AG09309 (cell line): Measurements from ENCODE around the genes SRGAP3, BRPF1, TTLL3, FANCD2 and GHRL.

DNA sequence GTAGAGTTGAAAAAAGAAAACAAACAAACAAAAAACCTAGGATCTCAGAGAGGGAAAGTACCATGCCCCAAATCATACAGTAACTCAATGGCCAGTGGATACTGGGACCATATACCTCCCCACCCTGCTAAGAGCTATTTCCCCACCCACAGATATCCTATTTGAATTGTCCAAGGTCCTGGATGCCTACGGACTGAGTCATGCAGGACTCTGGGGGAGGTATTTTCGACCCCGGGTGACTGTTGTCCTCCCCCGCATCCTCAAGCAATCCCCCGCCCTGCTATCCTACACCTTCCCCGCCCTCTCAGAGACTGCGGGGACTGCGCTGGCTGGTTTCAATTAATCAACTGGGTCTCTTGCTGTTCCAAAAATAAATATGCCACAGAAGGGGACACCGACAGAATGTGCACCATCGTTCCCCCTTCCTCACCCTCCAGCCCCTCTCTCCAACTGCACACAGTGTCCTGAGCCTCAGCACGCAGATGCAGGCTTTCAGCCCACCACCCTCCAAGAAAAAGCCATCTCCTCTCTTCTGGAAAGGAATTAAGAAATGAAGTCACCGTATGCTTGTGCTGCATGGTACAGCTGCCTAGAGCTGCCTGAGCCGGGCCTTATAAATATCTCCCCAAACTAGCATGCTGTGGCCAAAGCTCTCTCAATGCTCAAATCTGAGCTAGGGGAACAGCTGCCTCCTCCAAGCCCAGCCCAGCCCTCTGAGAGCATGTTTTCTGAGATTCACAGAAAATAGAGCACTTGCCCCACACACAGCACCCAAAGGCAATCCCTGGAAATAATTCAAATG lies 8.1 kb downstream of the CAV3 start:
- RRBS = no CpG with 5 or more reads among the region's 13 CpGs

GRCh38 chr3:9102352-9102833 lies 139.1 kb upstream of the RAD18 start:
- RRBS = no CpG with 5 or more reads among the region's 9 CpGs

DNA sequence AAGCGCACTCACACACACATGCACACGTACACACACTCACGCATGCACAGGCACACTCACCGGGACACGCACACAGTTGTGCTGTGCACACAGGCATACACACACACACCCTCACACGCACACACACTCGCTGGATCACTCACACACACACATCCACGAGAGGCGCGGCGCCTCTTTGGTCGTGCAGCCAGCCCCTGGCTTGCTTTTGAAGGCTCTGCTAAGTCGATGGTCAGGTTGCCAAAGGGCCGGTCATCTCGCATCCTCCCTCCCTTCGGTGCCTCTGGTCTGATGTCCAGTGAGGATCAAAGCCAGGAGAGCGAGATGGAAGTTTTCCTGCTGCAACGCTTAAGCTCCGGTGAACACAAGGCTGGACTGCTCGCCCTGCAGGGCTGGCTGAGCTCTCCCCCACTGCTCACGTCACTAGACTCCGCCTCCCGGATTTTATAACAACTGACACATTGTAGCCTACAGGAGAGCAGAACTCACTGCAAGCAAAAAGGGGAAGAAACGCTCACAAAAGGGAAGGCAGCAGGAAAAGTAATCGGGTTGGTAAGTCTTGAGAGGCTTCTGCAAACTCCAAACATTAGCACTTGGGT lies at the start of gene SRGAP3:
TSS of gene SRGAP3 (minus strand) at position 374 of the 596 bp plus-strand sequence.
- RRBS = 2% methylated on average over 6 of the region's 25 CpGs

DNA sequence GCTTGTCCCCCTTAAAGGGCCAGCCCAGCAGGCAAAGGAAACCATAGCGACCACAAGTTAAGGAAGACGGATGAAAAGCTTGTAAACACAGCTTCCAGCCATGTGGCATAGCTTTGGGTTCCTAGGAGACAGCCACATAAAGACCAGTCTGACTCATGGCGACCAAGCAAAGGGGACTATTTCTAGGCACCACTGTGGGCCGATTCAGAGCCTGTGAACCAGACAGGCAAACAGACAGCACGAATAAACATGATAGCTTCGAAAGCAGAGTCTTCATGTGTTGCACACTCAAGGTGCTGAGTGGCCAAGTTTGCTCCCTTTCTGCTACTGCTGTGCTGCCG lies 30.6 kb upstream of the SRGAP3 start:
- RRBS = no CpG with 5 or more reads among the region's 7 CpGs

DNA sequence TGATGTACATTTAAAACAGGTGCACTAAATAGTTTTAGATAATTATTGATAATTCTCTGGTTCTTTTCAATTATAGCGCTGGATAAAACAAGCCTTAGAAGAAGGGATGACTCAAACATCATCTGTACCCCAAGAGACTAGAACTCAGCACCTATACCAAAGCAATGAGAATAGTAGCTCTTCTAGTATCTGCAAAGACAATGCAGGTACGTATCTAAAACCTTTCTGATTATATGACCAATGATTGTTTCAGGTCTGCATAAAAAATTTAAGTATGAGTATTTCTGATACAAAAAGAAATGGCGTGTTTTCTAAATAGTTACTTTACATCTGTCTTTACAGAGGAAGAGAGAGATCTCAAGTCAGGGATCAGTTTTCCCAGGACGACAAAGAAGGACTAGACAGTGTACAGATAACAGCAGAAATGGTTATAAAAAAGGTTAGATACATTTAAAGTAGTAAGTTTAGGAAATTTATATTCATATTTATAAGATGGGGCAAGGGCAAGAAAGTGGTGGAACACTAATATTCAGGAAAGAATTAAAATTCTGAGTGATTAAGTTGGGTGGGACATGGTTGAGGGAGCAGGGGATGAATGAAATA lies 56.3 kb downstream of the SETD5 start:
- RRBS = no CpG with 5 or more reads among the region's 4 CpGs

GRCh38 chr3:9730816-9731951 lies at the start of gene BRPF1:
Gene BRPF1 (plus strand): TSS chr3:9731735.
- RRBS = 2% methylated on average over 10 of the region's 91 CpGs

DNA sequence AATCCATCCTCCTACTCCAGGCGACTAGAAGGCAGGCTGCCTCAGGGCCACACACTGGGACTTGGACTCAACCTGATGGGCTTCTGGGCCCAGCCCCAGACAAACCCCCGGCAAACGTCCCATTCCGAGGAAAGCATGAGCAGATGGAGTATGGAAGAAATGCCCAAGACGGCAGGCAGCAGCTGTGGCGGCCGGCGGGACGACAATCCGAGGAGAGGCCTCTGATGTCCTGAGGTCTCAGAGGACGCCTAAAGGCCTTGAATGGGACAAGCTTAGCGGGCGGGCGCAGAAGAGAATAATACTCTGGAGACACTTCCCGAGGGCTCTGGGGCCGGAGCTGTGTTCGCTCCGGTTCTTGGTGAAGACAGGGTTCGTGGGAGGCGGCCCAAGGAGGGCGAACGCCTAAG lies 497 bp upstream of the OGG1 start:
- RRBS = 6% methylated on average over 6 of the region's 22 CpGs

- RRBS = no CpG with 5 or more reads among the region's 82 CpGs
These were observed at the start of gene TTLL3 for GRCh38 chr3:9809570-9810541. Gene TTLL3 (plus strand): TSS chr3:9810262.

GRCh38 chr3:9916325-9916826 lies 522 bp upstream of the IL17RC start:
- RRBS = no CpG with 5 or more reads among the region's 10 CpGs

DNA sequence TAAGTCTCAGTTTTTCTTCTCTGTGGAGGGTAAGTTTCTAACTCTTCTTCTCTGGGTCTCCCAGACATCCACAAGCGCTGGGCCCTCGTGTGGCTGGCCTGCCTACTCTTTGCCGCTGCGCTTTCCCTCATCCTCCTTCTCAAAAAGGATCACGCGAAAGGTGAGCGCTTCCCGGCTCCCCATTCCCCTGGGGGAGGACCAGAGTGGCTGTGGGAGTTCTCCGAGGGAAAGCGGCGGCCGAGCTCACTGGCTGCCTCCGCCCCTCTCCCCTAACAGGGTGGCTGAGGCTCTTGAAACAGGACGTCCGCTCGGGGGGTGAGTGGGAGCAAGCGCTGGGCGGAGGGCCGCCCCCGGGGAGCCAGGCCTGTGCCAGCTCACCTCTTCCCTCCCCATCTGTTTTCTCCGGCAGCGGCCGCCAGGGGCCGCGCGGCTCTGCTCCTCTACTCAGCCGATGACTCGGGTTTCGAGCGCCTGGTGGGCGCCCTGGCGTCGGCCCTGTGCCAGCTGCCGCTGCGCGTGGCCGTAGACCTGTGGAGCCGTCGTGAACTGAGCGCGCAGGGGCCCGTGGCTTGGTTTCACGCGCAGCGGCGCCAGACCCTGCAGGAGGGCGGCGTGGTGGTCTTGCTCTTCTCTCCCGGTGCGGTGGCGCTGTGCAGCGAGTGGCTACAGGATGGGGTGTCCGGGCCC lies 947 bp upstream of the CRELD1 start:
- RRBS = 6% methylated on average over 7 of the region's 53 CpGs

DNA sequence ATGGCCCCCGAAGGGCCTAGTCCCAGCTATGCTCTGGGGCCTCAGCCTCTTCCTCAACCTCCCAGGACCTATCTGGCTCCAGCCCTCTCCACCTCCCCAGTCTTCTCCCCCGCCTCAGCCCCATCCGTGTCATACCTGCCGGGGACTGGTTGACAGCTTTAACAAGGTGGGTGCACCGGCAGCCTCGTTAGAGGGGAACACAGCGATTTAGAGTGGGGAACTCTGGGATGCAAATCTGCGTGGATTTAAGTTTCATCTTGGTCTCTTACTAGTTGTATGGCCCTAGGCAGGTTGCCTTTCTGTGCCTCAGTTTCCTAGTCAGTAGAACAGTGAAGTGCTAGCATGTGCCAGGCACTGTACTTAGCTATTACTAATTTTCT lies 803 bp downstream of the CRELD1 start:
- RRBS = no CpG with 5 or more reads among the region's 8 CpGs

- RRBS = 2% methylated on average over 13 of the region's 65 CpGs
These were observed at the start of gene FANCD2 for GRCh38 chr3:10026169-10027461. Gene FANCD2 (plus strand): TSS chr3:10026437.

GRCh38 chr3:10122309-10123120 lies 7.0 kb downstream of the BRK1 start:
- RRBS = no CpG with 5 or more reads among the region's 7 CpGs

GRCh38 chr3:10186176-10186561 lies 21.4 kb downstream of the IRAK2 start:
- RRBS = no CpG with 5 or more reads among the region's 4 CpGs

DNA sequence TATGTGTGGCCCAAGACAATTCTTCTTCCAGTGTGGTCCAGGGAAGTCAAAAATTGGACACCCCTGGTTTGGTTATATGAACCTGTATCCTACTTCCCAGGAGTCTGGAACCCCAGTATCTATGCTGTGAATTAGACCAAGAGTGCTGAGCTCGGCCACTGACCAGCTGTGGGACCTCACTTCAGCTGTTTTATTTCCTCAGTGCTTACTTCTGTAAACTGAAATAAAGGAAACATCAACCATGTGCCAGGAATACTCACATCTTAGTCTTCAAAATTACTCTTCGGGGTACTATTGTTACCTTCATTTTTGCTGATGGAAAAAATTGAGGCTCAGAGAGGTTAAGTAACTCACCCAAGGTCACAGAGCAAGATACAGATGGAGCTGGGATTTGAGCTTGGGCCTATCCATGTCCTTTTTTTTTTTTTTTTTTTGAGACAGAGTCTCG lies 35.9 kb upstream of the TATDN2 start:
- RRBS = no CpG with 5 or more reads among the region's 3 CpGs

GRCh38 chr3:10228594-10228929 lies 19.7 kb upstream of the TATDN2 start:
- RRBS = no CpG with 5 or more reads among the region's 1 CpG

- RRBS = no CpG with 5 or more reads among the region's 14 CpGs
These were observed at the start of gene GHRL for GRCh38 chr3:10292410-10293628. Gene GHRL (minus strand): TSS chr3:10292947.

- RRBS = 100% methylated on average over 2 of the region's 16 CpGs
These were observed 11.1 kb upstream of the GHRL start for GRCh38 chr3:10303553-10304564.

DNA sequence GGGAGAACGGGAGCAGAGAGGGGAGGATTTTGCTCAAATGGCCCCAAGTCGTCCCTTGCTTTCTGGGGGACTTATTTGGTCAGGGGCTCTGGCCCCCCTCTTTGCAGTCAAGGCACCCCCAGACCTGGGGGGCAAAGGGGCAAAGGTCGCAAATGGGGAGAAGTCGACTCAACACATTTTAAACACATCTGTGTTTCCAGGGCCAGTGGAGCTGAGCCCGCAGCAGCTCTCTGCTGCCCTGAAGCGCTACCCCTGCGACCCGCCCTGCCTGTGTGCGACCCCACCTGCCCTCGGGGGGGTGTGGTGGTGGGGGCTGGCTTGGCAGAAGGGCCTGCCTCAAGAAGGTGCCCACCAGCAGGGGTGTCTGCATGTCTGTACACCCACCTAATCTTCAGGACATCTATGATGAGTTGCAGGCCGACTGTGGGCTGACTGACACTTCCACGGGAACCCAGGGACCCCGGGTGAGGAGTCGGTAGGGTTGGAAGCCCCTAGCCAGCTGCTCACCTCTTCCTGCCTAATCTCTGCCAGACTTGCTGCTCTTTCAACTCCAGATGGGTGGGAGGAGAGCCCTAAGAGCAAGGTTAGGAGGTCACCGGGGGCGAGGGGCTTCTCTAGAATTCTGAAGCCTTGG lies 721 bp upstream of the ATP2B2 start:
- RRBS = no CpG with 5 or more reads among the region's 16 CpGs